Parietal lobe (tissue), 2 donors: ENCODE measurements around a stretch of chr22.

- RAMPAGE, long total RNA, result no peak
Measured at GRCh38 chr22:46536844-46537304, 546 bp downstream of the CELSR1 start.

DNA sequence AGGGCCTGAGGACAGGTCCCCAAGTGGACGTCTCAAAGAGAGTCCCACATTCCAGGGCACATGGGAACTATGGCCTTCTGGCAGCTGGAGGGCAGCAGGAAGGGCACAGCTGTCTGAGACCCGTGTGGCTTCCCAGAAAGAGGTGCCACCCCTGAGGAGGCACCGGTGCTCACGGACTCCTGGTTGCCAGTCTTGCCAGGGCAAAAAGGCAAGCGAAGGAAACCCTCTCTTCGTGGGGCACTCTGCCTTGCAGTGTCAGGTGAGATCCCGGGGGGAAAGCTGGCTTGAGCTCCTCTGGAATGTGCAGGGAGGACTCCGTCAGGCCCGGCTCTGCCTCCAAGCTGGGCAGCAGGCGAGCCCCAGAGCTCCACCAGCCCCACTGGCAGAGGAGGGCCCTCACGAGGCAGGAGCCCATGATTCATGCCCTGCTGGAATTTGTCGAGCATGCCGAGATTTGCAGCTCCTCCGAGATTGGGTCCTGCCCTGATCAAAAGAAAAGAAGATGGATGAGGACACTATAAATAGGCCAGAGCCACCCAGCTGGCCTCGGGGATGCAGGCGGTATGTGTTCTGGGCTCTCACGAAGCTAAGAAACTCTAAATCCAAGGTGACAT lies 9.9 kb upstream of the CELSR1 start:
- RAMPAGE, long total RNA, result no peak

DNA sequence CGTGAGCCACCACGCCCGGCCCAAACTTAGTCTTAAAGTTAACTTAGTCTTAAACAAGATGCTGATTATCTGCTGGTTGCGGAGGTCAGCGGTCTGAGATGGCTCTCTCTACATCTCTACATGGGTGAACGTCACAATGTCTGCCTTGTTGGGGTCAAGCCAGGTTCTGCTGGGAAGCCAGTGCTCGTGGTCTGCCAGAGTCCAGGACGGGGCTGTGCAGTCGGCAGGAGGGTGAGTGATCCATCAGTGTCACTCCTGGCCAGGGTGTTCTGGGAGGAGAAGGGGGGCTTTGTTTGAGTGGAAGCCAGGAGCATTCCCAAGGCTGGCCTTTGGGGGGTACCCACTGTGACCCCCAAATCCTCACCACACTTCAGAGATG lies 11.4 kb upstream of the CELSR1 start:
- RAMPAGE, long total RNA, result no peak

GRCh38 chr22:46587188-46588241 lies 32.7 kb upstream of the GRAMD4 start:
- RAMPAGE, long total RNA, result no peak

- RAMPAGE, long total RNA, result no peak
Measured at GRCh38 chr22:46592036-46593014, 27.9 kb upstream of the GRAMD4 start.

GRCh38 chr22:46596918-46597368 lies 23.2 kb upstream of the GRAMD4 start:
- RAMPAGE, long total RNA, result no peak

DNA sequence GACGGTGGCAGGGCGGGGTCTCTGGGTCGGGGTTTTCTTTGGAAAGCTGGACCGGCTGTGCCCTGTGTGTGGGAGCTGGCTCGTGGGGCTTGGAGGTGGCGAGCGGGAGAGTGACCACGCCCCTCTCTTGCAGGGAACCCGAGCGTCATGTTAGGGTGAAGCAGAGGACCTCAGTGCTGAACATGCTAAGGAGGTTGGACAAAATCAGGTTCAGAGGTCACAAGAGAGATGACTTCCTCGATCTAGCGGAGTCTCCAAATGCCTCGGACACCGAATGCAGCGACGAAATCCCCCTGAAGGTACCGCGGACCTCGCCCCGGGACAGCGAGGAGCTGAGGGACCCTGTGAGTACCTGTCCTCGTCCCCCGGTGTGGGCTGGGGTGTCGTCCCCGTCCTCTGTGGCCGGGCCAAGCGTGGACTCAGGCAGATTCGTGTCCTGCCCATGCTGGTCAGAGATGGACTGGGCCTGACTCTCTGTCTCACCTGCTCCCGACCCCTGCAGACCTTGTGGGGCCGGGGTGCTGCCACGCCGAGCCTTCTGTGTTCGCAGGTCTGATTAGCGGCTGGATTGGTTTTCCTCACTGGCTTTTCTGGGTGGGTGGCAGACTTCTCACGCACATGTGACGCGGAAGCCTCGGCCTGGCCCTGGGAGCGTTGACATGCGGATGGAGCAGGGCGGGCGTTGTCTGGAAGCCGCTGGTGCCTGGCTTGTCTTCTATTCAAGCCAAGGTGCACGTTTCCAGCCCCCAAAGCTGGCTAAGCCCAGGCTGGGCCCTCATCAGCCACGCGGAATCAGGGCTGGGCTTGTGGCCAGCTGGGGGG lies 6.6 kb downstream of the GRAMD4 start:
- RAMPAGE, long total RNA, result no peak

- RAMPAGE, long total RNA, result no peak
Measured at GRCh38 chr22:46649670-46650592, 29.7 kb downstream of the GRAMD4 start.

GRCh38 chr22:46653732-46654234 lies 33.6 kb downstream of the GRAMD4 start:
- RAMPAGE, long total RNA, result no peak

DNA sequence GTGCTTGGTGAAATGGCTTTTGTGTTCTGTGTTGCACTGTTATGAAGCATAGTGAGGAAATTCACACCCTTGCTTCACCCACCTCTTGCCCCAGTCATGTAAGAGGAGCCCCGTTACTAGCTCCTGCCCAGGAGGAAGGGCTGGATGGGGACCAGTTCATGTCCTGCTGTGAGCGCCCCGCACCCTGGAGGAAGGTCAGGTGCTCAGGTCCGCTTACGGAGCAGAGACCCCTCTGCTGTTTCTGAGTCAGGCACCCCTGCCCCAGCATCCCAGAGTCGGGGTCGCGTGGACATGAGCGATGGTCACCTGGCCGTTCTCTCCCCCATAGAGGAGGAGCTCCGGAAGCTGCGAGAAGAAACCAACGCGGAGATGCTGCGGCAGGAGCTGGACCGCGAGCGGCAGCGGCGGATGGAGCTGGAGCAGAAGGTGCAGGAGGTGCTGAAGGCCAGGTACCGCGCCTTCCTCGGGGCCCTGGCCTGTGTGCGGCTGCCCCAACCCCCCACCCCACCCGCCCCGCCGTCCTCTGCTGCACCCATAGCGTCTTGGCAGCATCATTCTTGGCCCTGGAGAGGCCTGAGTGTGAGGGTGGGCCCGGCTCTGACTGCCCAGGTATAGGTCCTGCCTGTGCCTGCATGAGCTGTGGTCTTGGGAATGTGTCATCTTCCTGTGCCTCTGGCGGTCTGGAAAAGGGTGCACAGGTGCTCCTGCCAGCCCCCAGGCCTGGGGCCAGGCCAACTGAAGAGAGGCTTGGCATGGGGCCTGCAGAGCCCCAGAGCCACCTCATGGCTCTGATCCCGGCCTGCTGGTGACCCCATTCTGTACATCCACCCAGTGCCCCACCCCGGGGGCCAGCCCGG lies 37.9 kb downstream of the GRAMD4 start:
- RAMPAGE, long total RNA, result no peak

DNA sequence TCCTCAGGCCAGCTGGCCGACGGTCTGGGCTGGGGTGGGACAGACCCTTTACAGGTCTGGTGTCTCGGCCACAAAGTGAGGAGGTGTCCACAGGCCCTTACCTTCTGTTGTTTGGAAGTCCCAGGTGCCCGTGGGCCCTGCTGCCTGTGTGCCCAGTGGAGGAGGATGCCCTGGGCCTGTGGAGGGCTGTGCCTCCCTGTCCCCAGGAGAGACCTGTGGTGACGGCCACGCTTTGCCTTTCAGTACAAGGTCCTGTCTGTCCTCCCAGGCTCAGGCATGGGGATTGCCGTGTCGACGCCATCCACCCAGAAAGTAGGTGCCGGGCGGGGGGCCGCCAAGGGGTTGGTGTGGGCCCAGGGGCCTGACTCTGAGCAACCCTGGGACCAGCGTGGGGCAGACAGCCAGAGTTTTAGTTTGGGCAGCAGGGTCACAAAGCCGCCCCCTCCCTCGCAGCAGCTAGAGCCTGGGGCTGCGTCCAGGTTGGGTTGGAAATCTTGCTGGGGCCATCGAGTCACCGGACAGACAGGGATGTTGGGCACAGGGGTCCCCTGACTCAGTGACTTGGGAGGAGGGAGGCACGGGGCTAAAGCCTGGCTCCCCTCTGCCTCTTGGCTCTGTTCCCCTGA lies 56.3 kb downstream of the GRAMD4 start:
- RAMPAGE, long total RNA, result no peak

DNA sequence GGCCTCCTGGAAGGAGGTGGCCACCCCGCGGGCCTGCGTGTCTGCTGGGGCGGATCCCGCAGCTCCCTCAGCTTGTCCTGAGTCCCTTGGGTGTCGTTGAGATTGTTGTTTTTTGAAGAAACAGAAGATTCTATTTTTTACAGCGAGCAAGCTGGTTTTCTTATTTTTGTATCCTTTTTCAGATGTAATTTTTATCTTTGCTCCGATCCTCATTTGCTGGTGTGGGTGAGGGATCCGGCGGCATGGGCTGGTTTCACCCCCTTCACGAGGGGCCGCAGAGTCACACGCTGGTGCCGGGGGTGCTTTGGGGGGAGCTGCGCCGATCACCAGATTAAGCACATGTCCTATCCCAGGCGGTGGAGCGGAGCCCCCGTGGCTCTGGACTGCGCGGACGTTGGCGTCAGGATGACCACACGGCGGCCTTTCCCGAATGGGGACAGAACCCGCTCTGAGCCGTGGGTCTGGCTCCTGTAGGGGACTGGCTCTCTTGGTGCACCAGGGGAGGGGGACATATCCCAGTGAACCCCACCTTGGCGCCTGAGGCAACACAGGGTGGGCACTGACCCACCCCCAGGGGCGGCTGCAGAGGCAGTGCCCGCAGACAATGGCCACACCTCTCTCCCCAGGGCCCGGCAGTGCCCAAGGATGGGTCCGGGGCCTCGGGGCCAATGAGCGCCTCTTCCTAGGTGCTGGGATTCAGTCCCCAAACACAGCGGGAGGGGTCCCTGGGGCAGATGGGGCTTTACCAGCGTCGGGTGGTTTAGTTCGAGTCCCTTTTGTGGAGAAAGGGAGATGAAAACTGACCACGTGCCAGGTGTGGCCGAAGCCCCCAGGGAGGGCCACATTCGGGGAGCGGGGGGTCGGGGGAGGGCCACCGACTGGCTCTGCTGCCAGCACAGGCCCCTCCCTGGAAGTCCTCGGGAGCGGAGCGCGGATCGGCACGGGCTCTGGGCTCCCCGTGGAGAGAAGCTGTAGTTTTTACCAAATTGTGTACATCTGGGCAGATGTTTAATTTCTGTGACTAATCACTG lies 58.7 kb downstream of the GRAMD4 start:
- RAMPAGE, long total RNA, result no peak

DNA sequence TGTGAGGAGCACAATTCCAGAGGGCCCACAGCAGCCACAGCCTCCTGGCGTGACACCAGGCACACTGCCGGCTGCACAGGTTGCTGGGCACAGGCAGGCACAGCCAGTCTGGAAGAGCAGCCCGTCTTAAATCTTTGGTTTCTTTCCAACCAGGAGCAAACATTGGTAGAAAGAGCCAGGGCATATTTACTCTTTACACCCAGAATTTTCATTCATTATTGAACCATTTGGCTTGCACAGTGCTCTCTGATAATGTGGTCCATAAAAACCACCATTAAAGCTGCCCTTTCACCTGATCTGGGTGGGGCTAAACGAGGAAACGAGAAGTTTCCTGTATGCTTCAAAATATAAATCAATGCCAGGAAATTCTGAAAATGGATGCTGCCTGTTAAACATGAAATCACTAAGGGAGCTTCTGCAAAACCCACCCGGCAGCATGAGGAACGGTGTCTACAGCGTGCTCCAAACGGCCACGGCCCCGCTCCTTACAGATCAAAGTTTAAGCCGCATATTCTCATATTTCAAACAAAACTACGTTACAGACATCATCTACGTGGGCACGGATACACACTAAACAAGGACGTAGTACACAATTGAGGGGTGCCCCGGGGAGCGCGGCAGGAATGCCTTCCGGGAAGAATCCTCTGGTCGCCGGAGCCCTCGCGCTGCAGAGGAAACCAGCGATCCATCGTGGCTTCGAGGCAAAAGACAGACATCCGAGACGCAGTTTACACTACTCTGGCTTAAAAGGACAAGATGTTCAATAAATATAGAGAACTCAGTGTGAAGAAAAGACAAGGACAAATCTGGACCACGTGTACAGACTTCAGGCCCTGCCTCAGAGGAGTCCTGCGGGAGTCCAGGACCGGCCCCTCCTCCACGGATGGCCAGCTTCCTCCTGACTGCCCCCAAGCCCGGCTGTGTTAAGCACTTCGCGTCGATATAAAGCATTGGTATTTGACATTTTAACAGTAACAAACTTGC lies 52.3 kb downstream of the CERK start:
- RAMPAGE, long total RNA, result no peak

DNA sequence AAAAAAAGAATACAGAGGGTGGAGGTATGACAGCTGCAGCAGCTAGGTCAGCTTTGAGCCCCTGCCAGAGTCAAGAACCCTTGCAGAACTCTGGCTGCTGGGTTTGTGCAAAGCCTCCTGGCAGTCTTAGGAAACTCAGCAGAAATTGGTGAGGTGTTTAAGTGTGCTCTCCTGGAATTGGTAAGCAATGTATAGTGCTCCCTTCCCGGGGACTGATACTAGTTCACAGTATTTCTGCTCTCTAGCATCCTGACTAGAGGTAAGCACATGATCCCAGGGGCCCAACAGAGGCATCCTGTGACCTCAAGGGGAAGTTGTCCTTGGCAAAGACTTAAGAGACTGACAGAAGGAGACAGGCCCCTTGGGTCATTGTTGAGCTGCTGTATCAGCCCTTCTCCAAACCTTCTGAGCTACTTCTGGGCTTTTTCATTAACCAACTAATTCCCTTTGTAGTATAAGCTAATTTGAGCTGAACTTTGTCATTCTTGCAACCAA lies 4.4 kb upstream of the TBC1D22A start:
- RAMPAGE, long total RNA, result no peak

DNA sequence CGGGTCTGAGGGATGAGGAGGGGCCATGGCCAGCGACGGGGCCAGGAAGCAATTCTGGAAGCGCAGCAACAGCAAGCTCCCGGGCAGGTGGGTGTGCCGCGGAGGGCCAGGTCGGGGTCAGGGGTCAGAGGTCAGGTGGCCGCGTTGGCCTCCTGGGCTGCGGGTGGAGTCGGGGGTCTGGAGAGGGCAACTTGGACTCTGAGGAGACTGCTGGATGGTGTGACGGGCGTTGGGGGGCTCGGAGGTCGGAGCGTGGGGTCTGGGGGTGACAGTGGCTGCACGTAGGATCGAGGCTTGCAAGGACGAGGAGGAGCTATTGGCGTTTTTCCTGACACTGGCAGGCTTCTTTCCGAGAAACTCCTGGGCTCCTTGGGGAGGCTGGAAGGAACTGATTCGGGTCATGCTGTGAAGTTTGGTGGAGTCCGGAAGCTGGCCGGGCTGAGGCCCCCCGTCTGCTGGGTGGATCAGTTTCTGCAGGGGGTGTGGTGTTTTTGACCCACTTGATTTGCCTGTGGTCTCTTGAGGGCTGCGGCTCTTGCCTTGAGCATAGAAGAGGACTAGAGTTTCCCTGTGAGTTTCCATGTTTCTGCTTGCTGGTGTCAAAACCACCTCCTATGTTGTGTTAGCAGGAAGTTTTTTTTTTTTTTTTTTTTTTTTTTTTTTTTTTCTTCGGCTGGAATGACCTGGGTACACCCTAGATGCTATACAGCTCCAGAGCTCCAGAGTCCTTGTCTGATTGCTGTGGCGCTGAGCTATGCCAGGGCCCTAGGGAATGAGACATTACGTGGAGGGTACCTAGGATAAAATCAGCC lies 518 bp downstream of the TBC1D22A start:
- RAMPAGE, long total RNA, result no peak

DNA sequence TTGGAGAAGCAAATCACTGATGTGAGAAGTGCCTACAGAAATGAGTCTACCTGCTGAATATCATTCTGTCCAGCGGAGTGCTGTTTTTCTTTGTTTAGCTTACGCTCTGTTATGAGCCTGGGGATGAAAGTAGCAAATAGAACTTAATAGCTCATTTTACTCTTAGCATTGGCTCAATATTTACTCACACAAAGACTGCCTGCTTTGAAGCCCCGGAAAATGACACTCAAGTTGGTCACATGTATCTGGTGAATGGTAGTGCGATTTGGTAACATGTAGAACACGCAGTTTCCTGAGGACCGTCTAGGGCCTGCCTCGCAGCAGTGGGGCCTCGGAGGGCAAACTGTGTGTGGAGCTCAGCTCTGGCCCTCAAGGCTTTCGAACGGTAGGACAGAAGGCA lies 38.9 kb downstream of the TBC1D22A start:
- RAMPAGE, long total RNA, result no peak

- RAMPAGE, long total RNA, result no peak
Measured at GRCh38 chr22:46903005-46903482, 140.6 kb downstream of the TBC1D22A start.

- RAMPAGE, long total RNA, result no peak
Measured at GRCh38 chr22:46912053-46912475, 149.6 kb downstream of the TBC1D22A start.

DNA sequence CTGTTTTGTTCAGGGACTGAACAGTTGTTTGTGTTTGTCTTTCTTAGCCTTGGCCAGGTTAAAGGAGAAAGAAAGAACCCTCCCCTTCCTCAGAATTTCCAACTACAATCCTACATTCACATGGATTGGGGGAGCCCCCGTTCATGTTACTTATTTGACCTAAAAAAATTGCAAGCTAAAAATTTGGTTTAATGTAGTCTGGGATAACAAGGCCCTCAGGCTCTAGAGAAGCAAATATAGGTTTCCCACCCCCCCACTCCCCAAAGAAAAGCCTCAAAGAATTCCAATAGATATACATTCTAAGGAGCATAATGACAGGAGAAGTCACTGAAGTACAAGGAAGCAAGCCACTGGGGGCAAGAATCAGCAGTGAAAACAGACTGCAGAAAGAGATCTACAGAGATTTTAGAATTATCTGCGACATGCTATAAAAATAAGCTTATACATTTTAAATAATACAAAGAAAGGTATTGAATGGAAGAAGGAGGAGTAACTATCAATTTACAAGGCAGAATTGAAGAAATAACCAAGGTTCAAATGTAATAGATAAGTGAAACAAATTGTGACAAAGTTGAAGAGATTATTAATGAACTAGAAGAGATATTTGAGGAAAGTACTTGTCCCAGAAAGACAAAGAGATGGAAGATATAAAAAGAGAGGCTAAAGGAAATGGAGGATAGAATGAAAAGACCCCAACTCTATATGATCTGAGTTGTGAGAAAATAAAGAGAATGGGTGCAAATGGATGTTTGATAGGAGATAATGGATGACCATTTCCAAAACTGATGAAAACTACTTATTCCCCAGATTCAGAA lies 343.3 kb downstream of the TBC1D22A start:
- RAMPAGE, long total RNA, result no peak

GRCh38 chr22:47116355-47117022 lies 354.0 kb downstream of the TBC1D22A start:
- RAMPAGE, long total RNA, result no peak